Skeletal muscle satellite cell (primary cell): ENCODE data around the genes FLOT1 and DDR1.

GRCh38 chr6:30597122-30597904, 19.7 kb downstream of the PPP1R10 start:
- CAGE, long polyA plus RNA, result no peak

- CAGE, long polyA plus RNA, result no peak
Observed at GRCh38 chr6:30613849-30614273, 3.2 kb downstream of the PPP1R10 start.

- CAGE, long polyA plus RNA, result no peak
Observed at GRCh38 chr6:30625269-30626228, 1.1 kb upstream of the ATAT1 start.

DNA sequence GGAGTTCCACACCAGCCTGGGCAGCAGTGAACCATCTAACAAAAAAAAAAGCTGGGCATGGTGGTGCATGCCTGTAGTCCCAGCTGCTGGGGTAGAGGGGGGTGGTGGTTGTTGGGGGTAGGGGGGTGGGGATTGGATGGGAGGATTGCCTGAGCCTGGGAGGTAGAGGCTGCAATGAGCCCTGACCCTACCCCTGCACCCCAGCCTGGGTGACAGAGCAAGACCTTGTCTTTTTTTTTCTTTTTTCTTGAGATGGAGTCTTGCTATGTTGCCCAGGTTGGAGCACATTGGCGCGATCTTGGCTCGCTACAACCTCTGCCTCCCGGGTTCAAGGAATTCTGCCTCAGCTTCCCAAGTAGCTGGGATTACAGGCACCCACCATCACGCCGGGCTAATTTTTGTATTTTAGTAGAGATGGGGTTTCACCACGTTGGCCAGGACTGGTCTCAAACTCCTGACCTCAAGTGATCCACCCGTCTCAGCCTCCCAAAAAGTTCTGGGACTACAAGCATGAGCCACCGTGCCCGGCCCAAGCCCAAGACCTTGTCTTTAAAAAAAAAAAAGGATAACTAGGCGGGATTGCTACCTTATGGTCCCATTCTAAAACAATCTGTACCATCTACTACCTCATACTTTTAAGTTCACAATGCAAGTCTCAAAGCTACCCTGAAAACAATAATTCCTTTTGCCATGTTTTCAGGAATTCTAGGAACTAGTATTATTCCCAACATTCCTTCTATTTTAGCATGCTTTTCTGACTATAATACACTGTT, 6.4 kb downstream of the TUBB start:
- CAGE, long polyA plus RNA, result no peak

DNA sequence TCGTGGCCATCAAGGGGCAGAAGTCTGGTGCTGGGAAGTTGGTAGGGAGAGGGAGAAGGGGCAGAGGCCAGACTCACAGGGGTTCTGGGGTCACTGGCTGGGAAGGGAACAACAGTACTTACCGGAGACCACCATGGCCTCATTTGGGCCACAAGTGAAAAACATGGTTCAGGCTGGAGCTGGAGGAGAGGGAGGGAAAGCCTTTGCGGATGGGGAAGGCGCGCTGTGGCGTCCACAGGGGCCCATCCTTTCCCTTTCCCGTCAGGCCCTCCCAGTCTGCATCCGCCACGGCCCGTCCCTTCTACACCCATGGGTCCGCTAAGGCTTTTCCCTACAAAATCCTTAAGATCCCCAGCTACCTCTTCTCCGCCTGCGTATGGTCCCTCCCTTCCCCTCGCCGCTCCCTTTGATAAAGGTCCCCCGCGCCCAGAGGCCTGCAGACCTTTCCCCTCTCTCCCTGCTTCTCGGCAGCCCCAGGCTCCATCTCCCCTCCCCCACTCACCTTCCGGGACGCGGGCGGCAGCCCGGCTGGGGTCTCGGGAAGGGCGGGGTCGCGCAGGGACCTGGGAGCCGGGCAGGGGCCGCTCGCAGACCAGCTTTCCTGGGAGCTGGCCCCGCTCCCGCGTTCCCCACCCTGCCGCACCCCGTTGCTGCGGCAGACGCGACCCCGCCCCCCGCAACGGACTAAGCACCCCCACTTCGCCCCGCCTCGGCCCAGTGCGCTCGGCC, at the start of gene FLOT1:
Gene FLOT1, minus strand, starts transcription at position 663 of the 729 bp plus-strand sequence.
- CAGE, long polyA plus RNA, result no peak

DNA sequence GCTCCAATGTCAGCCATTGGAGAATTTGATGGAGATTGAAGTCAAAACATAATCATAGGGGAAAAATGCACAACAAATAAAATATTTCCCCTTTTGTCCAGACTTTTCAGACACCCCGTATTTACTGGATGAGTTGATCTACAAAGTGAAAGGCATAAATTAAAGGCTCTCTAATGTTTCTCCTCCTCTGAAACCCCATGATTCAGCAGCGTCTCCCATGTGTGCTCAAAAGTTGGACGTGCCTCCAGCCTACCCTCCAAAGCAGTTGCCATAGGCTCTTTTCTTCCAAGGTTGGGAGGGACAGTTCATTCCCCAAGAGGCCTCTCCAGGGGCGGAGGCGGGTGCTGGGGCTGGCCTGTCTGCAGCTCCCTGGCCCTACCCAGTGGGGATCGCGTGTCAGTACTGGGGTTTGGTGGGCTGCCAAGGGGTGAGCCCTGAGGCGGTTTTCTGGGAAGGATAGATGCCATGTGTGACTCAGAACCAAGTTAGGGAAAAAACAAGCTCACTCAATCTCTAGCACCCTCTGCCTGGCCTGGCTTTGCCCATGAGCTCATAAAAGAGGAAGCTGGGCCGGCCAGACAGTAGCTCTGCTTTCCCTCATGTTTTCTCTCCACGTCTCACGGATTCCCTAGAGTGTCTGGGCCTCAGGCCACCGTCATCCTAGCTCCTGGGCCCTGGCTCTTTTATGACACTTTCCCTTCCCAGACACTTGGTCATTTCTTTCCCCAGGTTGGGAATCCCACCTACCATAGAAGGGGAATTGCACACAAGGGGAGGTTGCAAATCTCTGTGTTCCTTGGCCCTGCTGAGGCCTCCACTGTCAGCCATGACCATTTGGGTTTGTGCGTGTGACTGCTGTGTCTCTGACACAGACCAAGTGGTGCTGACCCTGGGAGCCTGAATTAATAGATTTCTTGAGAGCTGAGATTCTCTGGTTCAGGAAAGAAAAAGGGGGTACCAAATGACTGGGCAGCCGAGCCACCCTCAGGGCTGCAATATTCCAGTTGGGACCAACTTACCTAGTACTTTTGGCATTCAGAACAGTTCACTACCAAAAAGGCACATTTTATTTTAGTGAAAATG, 8.1 kb upstream of the IER3 start:
- CAGE, long polyA plus RNA, result no peak

DNA sequence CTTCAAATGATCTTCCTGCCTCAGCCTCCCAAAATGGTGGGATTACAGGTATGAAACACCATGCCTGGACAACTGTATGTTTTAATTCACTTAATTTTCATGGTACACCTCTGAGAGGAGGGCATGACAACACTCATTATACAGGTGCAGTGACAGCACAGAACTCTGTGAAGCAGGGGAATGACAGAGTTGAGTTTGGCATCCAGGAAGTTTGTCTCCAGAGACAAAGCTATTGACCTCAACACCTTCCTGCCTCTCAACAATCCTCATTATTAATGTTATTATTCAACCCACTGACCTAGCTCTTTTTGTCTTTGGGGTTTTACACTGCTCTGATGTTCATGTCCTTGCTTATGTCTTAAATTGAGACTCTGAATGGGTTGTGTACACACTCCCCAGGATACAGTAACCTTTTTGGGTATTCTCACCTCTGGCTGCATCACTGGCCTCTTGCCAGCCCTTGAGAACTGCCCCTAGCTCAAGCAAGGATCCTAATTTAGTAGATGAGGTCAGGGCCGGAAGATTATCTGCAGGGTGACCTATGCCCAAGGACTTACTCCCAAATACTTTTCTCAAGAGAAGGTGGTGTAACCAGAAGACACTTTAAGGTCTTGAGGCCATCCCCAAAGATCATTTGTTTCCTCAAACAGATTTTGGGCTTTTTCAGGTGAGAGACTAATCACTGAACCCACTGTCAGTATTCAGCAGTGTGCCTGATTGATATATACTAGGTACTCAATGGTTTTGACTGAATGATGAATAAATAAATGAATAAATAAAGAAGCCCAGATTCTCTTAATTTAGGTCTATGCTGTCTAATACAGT, 13.1 kb upstream of the IER3 start:
- CAGE, long polyA plus RNA, result no peak

DNA sequence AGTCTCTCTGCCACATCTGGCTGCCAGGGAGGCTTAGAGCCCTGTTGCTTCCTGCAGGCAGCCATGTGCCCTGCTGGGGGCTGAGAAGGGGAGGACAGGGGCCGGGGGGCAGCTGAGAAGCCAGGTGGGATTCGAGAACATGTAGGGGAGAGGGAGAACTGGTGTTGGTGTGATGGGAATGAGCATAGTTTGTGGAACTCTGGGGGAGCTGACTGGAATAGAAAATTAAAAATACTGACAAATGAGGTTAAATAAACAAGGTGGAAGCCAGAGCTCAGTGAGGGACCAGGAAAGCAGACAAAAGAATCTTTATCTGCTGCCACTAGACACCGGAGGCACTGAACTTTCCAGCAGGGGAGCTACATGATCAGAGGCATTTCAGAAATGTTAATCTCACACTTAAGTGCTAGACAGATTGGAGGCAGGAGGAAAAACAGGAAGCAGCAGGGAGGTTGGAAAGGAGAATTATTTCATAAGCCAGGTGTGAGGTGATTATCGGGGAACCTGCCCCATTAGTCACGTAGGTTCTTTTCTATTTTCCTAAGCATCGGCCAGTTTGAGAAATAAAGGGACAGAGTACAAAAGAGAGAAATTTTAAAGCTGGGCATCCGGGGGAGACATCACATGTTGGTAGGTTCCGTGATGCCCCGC, 19.8 kb upstream of the IER3 start:
- CAGE, long polyA plus RNA, result no peak

- CAGE, long polyA plus RNA, result no peak
Observed at GRCh38 chr6:30820178-30820632, 64.1 kb upstream of the DDR1 start.

DNA sequence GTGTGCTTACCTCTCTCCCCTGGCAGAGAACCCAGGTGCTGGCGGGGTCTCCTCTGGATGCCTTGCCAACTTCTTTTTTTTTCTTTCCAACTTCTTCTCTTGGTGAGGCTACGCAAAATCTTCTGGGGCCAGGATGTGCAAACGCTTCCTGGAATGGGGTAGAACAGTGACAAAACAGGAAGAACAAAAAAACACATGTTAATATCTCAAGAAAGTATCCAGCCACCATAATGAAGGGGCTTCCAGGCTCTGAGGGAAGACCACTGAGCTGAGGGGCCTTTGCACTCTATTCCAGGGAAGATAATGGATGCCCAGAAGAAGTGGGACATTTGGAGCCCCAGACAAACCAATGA, 53.8 kb upstream of the DDR1 start:
- CAGE, long polyA plus RNA, result no peak

DNA sequence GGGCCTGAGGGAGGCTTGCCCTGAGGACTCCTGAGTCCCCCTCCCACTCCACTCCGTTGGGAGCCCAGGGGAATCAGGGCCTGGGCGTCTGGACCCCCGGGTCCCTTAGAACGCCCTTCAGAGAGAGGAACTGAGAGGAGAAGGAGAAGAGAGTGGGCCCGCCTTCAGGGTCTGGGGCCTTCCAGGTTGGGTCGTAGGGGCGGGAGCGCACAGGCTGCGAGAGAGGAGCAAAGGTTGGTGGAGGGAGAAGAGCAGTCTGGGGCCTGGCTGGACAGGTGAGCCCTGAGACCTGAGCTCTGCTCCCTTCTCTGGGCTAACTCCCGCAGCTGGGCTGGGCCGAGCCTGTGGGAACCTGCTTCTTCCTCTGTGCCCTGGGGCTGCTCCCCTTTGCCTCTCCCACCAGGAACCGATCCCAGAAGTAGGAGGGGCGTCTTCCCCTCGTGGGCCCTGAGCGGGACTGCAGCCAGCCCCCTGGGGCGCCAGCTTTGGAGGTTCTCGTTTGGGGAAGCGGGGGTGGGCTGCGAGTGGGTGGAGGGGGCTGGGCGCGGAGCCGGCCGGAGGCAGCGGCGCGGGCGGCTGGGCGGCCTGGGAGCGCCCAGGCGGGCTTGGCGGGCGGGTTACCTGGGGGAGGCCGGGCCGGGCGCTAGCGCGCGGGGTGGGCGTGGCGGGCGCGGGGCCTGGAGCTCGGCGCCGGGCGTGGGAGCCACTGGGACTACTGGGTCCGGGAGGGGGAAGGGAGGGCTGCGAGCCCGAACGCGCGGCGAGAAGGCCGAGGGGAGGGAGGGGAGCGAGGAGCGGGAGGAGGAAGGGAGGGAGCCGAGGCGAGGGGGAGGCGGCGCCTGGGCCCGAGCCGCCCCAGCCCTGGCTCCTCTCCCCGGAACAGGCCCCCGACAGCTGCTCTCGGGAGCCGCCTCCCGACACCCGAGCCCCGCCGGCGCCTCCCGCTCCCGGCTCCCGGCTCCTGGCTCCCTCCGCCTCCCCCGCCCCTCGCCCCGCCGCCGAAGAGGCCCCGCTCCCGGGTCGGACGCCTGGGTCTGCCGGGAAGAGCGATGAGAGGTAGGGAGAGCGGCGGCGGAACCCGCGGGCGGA, at the start of gene DDR1:
Gene DDR1, plus strand, starts transcription at position 865 of the 1,089 bp plus-strand sequence.
- CAGE, long polyA plus RNA, result no peak

DNA sequence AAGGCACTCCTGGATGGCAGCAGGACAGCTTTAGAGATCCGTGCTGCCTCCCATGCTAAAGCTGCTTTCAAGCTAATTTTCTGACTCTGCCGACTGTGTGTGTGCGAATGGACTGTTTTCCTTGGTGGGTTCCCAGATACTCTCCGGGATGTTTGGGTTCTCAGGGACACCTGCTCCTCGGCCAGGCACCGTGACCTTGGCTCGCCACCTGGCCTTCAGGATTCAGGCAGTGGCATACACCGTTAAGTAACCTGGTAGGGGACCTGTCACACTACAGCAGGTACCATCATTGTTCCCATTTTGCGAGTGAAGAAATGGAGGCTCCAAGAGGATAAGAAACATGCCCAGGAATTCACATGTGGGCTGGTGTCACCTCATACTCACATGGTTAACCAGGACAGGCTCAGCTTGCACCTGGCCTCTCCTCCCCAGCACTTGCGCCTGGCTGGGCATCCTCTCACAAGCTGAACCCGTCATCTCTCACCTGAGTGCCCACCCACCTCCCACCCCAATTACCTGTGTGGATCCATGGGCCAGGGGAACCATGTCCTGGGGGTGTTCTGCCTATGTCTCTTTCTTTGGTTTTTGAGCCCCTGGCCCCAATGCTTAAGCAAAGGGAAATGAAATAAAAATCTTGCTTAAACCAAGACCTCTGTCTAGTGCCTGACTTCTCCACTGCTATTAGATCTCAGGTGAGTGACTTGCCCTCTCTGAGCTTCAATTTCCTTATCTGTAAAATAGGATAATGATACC, 1.5 kb downstream of the SFTA2 start:
- CAGE, long polyA plus RNA, result no peak

GRCh38 chr6:31139400-31139893, 581 bp upstream of the PSORS1C2 start:
- CAGE, long polyA plus RNA, result no peak

- CAGE, long polyA plus RNA, result no peak
Observed at GRCh38 chr6:31202177-31202614, 31.7 kb upstream of the POU5F1 start.

- CAGE, long polyA plus RNA, result no peak
Observed at GRCh38 chr6:31270824-31271933, 713 bp downstream of the HLA-C start.

DNA sequence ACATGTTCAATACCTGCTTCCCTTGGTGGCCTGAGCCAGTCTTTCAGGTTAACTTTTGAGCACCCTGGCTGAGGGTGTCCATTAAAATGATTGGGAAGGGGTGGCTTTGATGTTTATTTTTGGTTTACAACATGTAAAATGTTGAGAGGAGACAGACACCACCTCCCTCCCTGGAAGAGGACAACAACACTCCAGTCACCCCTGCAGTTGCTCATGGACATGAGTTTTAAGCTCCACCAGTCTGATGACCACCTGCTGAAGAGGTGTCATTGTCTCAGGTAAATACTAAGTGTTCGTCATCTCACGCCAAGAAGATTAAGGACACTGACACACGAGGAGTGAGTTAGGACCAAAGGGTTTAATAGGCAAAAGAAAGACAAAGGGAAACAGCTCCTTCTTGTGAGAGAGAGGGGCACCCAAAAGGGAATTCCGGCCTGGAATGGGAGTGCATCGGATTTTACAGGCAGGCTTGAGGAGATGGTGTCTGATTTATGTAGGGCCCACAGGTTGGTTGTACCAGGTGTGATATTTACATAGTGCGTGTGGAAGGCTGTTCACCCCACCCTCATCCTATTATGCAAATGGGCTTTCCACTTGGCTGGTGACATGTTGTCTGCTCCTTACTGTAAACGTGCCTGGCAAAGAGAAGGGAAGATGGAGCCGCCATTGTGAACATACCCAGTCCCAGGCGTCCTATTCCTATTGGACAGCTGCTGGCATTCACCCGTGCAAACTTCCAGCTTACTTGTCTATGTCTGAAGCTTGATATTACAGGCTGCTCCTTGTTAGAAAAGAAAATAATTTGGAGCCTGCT, 6.6 kb downstream of the HLA-B start:
- CAGE, long polyA plus RNA, result no peak

- CAGE, long polyA plus RNA, result no peak
Observed at GRCh38 chr6:31351641-31352181, 5.3 kb downstream of the HLA-B start.

- CAGE, long polyA plus RNA, result no peak
Observed at GRCh38 chr6:31400956-31402020, 2.1 kb upstream of the MICA start.

- CAGE, long polyA plus RNA, result no peak
Observed at GRCh38 chr6:31419743-31420400, 16.5 kb downstream of the MICA start.

GRCh38 chr6:31469892-31470884, 27.8 kb upstream of the MICB start:
- CAGE, long polyA plus RNA, result no peak